ENCODE measurements around the genes LRIF1, ATP5PB and DDX20.

DNA sequence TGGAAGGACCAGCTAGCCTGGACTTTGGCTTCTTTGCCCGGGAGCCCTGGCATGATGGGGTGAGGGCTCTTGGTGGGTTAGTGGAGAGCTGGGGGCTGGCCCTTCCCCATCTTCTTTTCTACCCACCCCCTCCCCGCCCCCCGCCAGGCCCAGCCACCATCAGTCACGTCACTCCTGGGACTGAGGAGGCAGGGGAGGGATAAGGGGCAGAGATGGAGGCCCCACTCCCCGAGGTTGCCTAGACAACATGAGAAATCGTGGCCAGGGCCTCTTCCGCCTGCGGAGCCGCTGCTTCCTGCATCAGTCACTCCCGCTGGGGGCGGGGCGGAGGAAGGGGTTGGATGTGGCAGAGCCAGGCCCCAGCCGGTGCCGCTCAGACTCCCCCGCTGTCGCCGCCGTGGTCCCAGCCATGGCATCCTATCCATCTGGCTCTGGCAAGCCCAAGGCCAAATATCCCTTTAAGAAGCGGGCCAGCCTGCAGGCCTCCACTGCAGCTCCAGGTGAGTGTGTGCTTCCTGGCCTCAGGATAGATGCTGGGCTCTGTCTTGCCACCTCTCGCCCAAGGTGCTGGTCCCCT, 1.2 kb downstream of the AMPD2 start:
- PRO-cap: bidirectional peak, plus-strand start at position 307 of the sequence, minus-strand start at position 120 of the sequence

DNA sequence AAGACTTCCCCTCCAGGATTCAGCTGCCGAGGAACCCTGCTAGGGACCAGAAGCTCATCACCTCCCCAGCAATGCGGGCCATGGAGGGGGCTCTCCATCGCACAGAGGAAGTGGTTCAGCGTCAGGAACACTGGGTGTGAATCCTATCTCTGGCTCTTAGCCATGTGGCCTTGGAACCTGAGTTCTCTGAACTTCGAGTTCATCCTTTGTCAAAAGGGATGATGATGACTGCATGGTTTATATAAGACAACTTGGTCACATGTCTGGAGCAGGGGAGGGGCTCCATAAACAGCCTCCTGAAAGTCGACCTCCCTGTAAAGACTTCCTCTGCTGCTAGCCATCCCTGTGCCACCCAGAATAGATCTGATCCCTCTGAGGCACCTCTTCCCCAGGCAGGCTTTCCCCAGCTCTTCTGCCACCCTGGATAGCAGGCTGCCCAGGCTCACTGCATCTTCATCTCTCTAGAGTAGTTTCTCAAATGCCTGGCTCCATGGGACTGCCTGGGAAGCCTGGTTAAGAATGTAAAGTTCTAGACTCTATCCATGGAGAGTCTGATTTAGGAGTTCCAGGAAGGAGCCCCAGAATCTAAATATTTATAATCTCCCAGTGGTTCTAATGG, 8.5 kb upstream of the EPS8L3 start:
- PRO-cap: no peak

DNA sequence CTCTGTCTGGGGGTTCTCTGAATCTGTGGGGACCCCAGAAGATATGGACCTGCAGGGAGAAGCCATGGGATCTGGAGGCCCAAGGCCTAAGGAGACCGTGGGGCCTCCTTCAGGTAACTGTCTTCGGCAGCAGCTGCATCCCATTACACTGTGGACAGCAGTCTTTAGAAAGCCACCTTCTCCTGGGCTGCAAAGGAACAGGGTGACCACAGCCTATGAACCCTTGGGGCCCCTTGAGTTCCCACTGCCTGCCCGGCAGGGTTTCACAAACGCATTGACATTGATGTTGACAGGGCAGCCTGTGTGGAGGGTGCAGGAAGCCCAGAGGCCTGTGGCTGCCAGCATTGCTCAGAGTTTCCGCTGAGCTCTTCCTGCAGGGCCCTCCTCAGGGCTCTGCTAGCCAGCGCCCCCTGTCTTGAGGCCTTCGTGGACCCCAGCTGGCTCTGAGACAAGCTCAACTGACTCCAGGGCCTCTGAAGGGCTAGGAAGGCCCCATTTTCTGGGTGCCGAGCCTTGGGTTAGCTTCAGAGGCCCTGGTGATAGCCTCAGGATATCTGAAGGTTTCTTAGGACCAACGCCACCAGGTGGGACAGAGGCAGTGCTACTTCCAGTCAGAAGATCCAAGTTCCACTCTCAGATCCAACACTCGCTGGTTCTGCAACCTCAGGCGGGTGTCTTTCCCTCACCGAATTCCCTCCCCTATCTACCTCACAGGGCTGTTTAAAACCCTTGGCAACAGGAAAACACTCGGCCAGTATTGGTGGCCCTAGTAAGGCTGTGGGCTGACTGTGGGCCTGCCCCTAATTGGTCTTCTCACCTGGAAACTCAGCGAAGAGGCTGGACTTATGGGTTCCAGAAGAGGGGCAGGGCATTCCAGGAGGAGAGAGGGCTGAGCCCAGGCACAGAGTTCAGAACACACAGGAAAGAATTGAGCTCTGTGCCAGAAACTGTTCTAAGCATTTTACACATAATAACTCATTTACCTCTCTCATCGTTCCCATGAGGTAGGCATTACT, 27.2 kb upstream of the EPS8L3 start:
- PRO-cap: no peak

DNA sequence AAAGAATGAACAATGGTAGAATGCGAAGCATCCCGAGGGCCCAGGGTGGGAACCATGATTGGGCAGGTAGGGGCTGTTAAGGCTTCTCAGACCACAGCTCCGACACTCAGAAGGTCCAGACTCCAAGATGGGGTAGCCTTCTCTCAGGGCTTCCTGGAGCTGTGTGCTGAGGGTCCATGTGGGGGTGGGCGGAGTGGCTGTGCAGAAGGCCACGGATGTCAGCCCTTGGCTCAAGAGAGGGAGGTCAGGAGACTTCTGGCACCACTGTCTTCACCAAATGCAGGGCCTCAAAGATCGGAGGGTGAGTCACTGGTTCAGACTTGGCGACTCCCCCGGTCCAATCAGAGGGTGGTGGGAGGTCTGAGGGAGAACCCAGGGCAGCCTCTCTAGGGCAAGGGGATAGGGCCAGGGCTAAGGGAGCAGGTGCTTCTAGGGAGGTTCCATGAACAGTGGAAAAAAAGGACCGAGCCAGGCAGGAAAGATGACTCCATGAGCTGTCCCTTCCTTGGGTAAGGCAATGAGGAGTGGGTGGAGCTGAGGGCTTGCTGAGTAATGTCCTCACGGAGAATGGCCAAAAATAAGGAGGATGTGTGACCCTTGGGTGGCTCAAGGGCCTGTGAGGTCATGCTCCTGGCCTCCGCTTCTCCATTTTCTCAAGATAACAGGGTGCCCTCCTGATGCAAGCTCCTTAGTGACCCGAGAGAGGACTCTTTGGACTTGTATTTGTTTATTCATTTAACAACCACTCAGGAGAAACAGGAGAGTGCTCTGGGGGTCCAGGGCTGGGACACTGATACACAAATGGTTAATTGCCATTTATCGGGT, 58.5 kb upstream of the EPS8L3 start:
- PRO-cap: no peak

DNA sequence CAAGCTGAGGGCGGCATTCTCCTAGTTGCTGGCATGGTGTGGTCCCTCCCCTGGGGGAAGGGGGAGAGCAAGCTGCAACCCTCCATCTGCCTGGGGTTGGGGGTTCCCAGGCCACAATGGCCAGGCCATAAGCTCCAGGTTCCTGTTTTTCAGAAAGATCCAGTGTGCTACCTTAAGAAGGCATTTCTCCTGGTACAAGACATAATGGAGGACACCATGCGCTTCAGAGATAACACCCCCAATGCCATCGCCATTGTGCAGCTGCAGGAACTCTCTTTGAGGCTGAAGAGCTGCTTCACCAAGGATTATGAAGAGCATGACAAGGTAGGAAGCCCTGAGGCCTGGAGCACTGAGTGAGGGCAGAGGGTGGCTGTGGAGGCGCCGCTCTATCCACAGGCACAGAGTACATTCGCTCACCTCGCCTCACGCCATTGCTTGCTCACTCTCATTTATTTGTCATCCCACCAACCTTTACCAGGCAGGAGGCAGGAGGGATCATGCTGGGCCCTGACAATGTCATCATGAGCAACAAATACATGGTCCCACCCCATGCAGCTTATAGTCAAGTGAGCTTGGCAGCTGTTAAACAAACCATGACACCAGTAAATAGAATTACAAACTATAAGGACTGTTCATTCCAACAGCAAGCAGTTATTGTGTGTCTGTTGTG, 6.6 kb downstream of the CSF1 start:
- PRO-cap: no peak

DNA sequence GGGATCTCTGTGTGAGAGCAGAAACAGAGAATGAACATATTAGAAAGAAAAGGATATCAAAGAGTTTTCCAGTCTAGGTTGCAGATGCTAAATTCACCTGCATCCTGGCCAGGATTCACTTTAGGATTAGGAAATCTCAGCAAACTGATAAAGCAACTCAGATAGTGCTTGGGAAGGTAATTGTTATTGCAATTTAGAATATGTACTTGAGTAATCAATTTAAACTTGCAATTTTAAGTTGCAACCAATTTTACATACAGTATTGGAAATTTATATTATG, 6.6 kb upstream of the STRIP1 start:
- PRO-cap: no peak

DNA sequence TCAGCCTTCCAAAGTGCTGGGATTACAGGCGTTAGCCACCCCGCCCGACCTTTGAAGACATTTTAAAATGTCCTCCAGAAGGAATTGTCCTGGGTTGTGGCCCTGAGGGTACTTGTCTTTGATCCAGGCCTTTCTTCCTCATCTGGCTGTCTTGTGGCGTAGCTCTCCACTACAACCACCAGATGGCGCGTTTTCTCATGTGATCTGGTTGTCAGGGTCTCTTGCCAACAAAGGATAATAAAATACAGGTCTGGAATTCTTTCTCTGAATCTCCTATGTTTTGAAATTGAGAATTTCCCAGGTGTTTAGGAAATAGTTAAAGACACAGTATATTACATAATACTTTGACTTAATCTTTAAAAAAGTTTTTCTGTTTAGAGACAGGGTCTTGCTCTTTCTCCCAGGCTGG, 4.8 kb upstream of the STRIP1 start:
- PRO-cap: no peak

DNA sequence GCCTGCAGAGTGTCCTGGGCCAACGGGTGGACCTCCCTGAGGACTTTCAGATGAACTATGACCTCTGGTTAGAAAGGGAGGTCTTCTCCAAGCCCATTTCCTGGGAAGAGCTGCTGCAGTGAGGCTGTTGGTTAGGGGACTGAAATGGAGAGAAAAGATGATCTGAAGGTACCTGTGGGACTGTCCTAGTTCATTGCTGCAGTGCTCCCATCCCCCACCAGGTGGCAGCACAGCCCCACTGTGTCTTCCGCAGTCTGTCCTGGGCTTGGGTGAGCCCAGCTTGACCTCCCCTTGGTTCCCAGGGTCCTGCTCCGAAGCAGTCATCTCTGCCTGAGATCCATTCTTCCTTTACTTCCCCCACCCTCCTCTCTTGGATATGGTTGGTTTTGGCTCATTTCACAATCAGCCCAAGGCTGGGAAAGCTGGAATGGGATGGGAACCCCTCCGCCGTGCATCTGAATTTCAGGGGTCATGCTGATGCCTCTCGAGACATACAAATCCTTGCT, 16.6 kb downstream of the ALX3 start:
- PRO-cap: no peak

GRCh38 chr1:110102096-110102706, 10.0 kb upstream of the UBL4B start:
- PRO-cap: no peak

DNA sequence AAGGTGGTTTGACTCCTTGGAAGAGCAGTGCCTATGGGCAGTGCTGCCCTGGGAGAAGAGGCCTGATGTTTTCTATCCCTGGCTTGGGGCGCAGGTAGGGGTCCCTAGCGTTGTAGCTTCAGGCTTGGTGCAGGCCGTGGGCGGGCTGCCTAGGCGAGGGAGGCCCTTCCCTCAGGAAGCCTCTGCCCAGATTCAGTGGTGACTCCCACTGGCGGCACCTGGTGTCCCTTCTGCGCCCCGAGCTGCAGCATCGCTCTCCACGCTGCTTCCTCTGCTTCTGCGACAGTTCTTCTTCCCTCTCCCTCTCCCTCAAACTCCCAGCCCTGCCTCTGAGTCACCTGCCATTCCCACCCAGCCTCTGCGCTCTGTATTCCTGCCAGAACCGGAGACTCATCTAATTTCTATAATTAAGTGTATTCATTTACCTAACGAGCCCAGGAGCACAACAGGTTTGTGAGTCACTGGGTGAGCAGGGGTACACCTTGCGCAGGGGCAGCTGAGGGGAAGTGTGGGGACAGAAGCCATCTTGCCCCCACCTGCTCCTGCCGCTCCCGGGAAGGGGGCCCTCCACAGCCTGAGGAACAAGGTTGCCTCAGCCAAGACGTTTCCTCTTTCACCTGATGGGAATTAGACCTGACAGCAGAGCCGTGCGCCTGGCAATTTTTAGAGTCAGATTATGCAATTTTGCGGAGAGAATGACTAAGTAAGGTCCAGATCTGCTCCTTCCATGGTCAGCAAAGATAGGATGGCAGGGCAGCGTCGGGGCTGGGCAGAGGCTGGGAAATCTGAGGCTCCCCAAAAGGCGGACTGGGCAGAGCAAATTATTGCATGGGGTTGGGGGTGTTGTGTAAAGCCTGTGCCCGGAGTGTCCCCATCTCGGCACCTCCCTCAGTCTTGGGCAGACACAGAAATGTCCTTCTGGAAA, 19.4 kb downstream of the KCNC4 start:
- PRO-cap: no peak

- PRO-cap: no peak
Measured at GRCh38 chr1:110336629-110337169, 2.5 kb upstream of the RBM15 start.

- PRO-cap: unidirectional peak, minus-strand start at chr1:110963920; unidirectional peak, minus-strand start at chr1:110963941; bidirectional peak, plus-strand start at chr1:110964246, minus-strand start at chr1:110963978
Measured at GRCh38 chr1:110963174-110964128, at the start of gene LRIF1. Gene LRIF1, minus strand, starts transcription at chr1:110963922.

DNA sequence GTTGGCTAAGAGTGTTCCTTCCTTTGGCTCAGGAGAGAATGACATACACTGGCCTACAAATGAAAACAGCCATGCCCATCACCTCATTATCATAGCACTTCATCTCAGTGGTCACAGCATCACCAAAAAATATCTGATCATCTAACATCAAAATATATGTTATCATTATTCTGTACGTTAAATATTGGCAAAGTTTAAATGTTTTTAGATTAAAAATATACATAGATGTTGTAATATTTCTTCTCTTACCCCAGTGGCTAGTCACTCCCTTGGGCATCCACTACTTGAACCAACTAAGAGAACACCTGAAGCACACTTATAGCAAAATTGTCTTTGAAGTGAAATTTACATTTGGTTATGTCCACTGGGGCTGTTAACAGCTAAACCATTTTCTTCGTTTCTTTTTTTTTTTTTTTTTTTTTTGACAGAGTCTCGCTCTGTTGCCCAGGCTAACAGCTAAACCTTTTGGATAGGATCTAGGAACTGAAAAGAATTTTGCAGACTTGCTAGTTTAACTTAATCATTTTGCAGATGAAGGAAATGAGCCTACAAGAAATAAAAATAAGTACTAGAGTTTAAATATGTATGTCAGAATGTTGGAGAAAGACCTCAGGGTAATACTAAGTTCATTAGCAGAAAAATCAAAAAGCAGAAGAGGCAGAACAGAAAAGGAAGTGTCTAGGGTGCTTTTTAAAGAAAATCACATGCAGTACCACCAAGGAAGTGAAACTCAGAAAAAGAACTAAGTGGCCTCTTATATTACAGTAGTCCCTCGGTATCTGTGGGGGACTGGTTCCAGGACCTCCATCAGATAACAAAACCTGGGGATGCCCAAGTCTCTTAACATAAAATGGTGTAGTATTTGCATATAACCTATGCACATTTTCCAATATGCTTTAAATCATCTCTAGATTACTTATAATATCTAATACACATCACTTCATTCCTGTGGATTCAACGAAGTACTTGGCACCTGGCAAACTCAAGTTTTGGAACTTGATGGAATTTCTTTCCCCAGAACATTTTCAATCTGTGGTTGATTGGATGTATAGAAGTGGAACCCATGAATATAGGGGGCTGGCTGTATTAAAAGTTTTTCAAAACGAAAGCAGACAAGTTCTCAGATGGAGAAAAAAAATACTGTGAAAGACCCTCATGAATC, 11.8 kb downstream of the DRAM2 start:
- PRO-cap: no peak

GRCh38 chr1:111194897-111195285, 5.6 kb downstream of the DENND2D start:
- PRO-cap: no peak

GRCh38 chr1:111436652-111437256, 9.2 kb upstream of the OVGP1 start:
- PRO-cap: no peak

DNA sequence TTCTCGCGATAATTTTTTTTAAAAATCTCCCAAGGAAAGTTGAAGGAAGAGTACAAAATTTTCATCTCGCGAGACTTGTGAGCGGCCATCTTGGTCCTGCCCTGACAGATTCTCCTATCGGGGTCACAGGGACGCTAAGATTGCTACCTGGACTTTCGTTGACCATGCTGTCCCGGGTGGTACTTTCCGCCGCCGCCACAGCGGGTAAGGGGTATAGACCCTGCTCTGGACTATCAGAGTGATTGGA, at the start of gene ATP5PB:
TSS of gene ATP5PB (plus strand) at position 87 of the 247 bp plus-strand sequence.
- PRO-cap: bidirectional peak, plus-strand start at position 117 of the sequence, minus-strand start outside the sequence

DNA sequence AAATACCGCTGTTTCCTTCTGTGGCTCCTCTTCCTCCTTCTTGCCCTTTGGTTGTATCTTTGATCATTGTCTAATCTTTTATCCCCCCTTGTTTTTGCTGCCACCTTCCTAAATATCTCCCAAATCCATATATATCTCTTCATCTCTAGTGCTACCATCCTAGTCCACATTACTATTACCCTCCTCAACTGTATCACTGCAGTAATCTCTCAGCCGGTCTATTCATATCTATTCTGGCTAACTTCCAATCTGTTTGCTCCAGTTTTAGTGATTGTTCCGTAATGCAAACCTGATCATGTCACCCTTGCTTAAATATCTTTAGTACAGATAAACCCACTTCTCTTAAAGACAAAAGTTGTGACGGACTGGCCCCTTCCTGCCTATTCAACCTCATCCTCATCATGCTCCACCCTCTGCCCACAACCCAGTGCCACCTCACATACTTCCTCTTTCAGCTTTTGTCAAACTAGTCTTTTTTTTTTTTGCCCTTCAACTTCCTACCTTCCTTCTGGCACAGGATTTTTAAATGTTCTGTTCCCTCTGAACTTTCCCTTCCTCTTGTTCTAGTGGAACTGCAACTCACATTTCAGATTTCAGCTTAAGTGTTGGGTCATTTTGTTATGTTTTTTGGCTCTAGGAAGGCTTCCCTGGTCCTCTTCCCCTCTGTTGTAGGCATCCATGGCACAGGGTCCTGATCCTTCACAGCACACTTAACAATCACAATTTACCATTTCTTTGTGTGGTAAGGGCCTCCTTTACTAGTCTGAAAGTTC, 2.7 kb upstream of the C1orf162 start:
- PRO-cap: no peak

DNA sequence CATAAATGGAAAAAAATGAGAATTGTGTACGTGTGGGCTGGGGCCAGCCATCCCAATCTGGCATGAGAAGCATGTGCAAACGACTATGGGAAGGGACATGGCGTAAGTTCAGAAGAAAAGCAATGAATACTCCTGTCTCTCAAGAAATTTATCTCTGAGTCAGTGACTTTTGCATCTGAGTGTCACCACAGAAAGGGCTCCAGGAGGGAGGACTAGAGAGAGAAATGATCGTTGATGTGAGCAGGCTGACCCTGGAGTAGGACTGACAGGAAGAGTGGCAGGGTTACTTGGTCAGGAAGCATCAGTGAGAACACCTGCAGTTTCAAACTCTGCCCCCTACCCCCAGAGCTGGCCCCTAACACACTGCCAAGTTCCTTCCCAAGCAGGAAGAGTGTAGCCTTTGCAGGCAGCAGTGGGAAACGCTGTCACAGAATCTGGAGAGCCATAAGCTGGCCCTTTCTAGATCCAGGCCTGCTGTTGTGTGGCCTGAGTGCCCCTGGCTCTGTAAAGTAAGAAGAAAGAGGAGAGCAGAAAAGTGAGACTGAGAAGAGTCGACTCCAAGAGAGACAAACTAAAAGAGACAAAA, 1.5 kb downstream of the INKA2 start:
- PRO-cap: no peak

DNA sequence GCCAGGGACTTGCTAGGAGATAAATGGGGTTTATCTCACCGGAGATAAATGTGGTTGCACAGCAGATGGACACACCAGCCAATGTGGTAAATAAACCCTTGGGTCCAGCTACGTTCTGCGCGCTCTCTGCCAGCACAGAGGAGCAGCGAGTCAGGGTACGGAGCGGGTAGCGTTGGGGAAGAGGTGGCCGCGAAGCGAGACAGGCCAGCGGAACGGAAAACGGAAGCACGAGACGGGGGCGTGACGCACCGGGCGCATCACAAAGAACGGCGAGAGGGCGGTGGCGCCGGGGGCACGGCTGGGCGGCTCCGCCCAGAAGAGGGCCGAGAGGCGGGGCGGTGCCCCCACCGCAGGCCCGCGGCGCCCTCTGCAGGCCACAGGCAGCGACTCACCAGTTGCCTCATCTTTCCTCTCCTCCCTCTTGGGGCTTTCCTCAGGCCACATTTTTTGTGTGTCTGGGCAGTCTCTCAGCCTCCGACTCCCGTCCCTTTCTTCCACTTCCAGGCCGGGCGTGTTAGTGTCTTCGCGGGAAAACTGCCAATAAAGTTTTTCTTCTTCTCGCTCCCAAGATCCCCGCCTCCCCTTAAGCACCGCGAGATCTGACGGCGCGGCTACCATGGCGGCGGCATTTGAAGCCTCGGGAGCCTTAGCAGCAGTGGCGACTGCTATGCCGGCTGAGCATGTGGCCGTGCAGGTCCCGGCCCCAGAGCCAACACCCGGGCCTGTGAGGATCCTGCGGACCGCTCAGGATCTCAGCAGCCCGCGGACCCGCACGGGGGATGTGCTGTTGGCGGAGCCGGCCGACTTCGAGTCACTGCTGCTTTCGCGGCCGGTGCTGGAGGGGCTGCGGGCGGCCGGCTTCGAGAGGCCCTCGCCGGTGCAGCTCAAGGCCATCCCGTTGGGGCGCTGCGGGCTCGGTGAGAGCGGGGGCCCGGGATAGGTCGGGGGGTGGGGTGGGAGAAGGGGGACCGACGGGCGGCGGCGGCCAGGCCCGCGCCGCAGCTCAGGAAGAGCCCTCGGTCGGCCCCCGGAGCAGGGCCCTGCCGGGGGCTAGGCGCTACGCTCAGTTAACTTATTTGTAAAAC, at the start of gene DDX20:
TSS of gene DDX20 (plus strand) at position 593 of the 1,085 bp plus-strand sequence.
- PRO-cap: bidirectional peak, plus-strand start at position 444 of the sequence, minus-strand start at position 214 of the sequence; bidirectional peak, plus-strand start at position 595 of the sequence, minus-strand start at position 486 of the sequence

- PRO-cap: no peak
Measured at GRCh38 chr1:111879040-111879864, 110.2 kb downstream of the KCND3 start.